Peyer's patch (tissue), 4 donors: ENCODE results near the gene TMEM26.

- PRO-cap = bidirectional peak, plus-strand start at chr10:58513862, minus-strand start at chr10:58513806
- RAMPAGE, long total RNA, 4 experiments = no peak in any of the 4 experiments
These were observed 1.0 kb downstream of the BICC1 start for GRCh38 chr10:58513623-58514139.

GRCh38 chr10:58531061-58532116, 18.7 kb downstream of the BICC1 start:
- PRO-cap = no peak
- RAMPAGE, long total RNA, 4 experiments = no peak in any of the 4 experiments

DNA sequence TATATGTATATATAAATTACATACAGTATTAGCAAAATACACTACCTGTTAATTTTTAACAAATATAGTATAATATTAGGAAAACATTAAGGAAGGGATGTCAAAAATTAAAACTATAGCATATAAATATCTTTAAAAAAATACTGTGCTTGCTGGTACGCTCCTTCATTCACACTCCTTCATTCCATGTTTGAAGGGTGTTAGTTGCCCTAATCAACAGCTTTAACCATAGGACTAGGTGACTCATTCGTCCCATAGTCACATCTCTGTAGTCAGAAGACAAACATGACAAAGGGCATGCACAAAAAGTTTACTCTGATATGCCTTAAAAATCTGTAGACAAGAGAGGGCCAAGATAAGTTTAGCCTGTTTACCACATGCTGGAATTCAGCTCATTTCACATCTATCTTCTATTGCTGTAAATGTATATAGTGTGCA, 717 bp downstream of the FAM13C start:
- PRO-cap = no peak
- RAMPAGE, long total RNA, 4 experiments = no peak in any of the 4 experiments

GRCh38 chr10:59366153-59366514, 3.8 kb upstream of the FAM13C start:
- PRO-cap = no peak
- RAMPAGE, long total RNA, 4 experiments = no peak in any of the 4 experiments

DNA sequence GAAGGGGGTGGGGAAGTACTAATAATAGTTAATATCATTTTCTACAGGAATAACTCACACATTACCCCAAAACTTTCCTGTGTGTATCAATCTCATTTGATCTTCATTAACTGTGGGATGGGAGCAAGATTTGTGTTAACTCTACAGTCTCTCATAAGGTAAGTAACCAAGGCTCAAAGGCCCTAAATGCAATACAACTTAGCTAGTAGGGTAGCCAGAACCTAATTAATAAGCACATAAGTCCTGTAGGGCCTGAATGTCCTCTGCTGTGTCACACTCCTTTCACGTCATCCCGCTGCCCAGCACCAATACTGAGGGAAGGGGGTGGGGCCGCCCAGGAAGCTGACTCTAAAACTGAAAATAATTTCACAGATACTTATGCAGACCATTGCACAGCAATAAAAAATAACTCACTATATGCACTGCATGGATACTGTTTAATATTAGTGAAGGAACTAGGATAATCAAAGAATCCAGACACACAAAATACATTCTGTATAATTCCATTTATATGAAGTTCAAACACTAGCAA, 13.7 kb downstream of the CCDC6 start:
- PRO-cap = no peak
- RAMPAGE, long total RNA, 4 experiments = no peak in any of the 4 experiments

DNA sequence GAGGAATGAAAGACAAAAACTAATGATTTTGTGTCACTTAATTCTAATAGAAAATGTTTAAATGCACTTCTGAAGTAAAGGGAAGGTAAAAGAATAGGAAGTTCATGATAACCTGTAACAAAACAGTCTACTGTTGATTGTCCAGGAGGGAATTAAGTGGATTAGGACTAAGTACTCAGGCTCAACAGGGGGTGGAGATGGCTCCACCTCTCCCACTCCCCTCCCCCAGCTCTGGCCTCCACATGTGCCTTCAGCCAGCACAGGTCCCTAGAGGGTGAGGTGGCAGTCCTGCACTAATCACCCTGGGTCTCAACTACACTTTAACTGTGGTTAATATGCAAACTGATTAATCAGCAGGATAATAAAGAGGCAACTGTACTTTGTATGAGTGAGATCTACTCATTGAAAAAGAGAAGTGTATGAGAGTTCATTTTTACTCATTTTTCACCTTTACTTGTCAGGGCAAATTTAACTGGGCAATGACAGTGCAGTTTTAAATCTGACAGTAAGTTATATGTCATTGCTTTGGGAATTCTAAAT, 223.7 kb upstream of the CCDC6 start:
- PRO-cap = bidirectional peak, plus-strand start at position 270 of the sequence, minus-strand start at position 304 of the sequence
- RAMPAGE, long total RNA, 4 experiments = no peak in any of the 4 experiments

- PRO-cap = unidirectional peak, plus-strand start at chr10:60237242; unidirectional peak, minus-strand start at chr10:60237291
- RAMPAGE, long total RNA, 4 experiments = no peak in any of the 4 experiments
These were observed 152.6 kb downstream of the ANK3 start for GRCh38 chr10:60236807-60237756.

- PRO-cap = no peak
- RAMPAGE, long total RNA, 4 experiments = no peak in any of the 4 experiments
These were observed 43.1 kb downstream of the ANK3 start for GRCh38 chr10:60346585-60347002.

- PRO-cap = no peak
- RAMPAGE, long total RNA, 4 experiments = no peak in any of the 4 experiments
These were observed 36.0 kb downstream of the ANK3 start for GRCh38 chr10:60353630-60354109.

GRCh38 chr10:60357757-60358948, 31.5 kb downstream of the ANK3 start:
- PRO-cap = no peak
- RAMPAGE, long total RNA, 4 experiments = start-site peak on the minus strand in 2 of 4 experiments, at chr10:60358137-60358790 at its widest, 6 reads per replicate

- PRO-cap = no peak
- RAMPAGE, long total RNA, 4 experiments = no peak in any of the 4 experiments
These were observed 69.6 kb upstream of the CDK1 start for GRCh38 chr10:60708597-60709063.

GRCh38 chr10:60874824-60875164, 69.2 kb downstream of the RHOBTB1 start:
- PRO-cap = no peak
- RAMPAGE, long total RNA, 4 experiments = no peak in any of the 4 experiments

GRCh38 chr10:60877630-60878149, 66.3 kb downstream of the RHOBTB1 start:
- PRO-cap = no peak
- RAMPAGE, long total RNA, 4 experiments = start-site peak on the minus strand in 1 of 4 experiments, at chr10:60877921-60877941 at its widest, 7 reads per replicate

GRCh38 chr10:60910288-60911021, 33.5 kb downstream of the RHOBTB1 start:
- PRO-cap = no peak
- RAMPAGE, long total RNA, 4 experiments = no peak in any of the 4 experiments

DNA sequence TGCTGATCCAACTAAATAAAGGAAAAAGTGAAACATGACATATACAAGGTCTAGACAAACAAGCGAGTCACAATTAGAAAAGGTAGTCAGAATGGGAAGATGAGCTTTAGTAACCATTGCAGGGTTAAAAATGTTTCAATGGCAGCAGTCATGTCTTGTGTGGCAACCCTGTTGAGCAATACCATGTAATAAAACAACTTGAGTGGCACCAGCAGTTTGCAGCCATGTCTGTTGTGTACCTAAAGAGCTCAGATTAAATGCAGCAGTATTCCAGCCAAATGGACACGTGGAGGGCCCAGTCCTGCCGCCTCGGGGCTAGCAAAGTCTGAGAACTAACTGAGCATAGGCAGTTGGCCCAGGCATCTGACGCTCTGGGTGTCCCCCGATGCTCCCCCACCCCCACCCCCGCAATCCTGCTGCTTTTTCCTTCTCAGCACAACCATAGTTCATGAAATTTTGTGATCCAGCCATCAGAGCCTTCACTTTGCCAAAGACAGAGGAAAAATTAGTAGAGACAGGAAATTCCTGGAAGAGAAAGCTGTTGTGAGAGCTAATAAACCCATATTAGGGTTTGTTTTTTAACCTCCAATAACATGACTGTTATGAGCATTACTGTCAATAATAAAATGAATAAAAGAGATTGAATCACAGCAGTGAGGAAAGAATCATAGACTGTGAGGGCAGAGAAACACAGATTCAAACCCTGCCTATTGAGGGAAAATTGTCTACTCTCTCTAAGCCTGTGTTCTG, 220.6 kb upstream of the RHOBTB1 start:
- PRO-cap = no peak
- RAMPAGE, long total RNA, 4 experiments = no peak in any of the 4 experiments

GRCh38 chr10:61452735-61453799, at the start of gene TMEM26:
Gene TMEM26 (minus strand): TSS chr10:61453381.
- PRO-cap = bidirectional peak, plus-strand start at chr10:61453009, minus-strand start at chr10:61453005; bidirectional peak, plus-strand start at chr10:61453530, minus-strand start at chr10:61453317
- RAMPAGE, long total RNA, 4 experiments = no peak in any of the 4 experiments

- PRO-cap = no peak
- RAMPAGE, long total RNA, 4 experiments = no peak in any of the 4 experiments
These were observed 41.2 kb upstream of the CABCOCO1 start for GRCh38 chr10:61621529-61621940.

DNA sequence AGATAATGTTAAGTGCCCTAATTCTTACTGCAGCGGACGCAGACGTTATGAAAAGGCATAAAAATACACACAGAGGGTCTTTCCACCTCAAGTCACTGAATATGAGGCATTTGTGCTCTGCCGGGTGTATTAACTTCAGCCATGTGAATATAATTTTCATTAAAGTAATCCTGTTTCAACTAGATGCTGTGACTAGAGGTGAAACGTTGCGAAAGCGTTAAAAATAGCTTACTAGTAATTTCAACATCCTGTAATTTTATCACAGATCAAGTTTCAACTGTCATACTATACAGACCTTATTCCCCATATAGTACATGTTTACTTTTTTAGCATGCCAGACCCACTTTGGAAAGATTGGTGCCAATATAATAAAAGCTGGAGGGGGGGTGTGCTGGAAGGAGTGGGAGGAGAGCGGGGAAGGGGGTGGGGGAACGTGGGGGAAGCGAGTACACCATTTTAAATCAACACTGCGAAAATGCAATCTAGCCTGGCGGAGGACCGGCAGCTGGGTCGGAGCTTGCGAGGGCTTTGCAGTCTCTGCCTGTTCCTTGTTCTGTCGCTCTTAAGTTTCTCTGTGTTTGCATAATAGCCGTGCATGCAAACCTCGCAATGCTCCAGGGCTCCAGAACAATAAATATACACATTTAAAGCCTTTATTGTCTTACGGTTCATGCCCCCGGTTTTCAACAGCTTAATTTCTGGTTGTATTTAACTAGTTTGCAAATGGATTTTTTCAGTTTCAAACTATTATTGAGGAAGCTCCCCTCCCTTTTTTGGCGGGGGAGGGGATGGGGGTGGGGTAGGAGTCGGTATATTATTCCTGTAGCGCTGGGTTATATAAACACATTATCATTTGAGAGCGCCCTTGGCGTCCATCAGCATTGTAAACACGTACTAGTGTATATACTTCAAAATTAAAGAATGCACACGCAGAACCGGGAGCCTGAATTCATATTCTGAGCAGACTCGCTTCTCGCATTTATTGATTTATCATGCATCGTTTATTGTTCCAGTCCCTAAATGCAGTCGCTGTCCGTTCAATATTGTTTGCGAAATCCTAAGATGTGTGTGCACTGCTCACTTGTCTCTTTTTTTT, 1.3 kb upstream of the ARID5B start:
- PRO-cap = unidirectional peak, plus-strand start at position 264 of the sequence; bidirectional peak, plus-strand start at position 485 of the sequence, minus-strand start at position 539 of the sequence
- RAMPAGE, long total RNA, 4 experiments = no peak in any of the 4 experiments

DNA sequence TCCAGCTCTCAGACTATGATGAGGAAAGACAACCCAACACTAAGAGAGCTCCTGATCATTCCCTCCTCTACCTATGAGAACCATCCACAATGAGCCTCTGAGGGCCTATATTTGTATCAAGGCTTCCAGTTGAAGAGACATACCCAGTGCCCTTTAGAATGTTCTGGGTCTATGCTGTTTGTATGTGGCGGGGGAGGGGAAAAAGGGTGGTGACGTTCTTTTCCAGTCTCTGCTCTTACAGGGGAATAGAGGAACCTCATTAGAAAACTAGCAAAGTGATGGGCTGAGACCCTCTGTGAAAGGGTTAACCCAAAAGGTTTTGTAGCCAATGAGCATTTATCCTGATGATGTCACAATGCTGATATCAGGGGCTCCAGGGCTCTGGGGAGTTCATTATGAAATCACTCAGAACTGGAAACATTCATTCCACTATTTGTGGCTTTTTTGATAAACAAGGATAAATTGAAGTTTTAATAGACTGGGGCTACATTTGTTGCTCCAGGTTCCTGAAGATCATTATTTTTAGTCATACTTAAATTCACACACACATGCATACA, 71.6 kb downstream of the ARID5B start:
- PRO-cap = no peak
- RAMPAGE, long total RNA, 4 experiments = no peak in any of the 4 experiments

DNA sequence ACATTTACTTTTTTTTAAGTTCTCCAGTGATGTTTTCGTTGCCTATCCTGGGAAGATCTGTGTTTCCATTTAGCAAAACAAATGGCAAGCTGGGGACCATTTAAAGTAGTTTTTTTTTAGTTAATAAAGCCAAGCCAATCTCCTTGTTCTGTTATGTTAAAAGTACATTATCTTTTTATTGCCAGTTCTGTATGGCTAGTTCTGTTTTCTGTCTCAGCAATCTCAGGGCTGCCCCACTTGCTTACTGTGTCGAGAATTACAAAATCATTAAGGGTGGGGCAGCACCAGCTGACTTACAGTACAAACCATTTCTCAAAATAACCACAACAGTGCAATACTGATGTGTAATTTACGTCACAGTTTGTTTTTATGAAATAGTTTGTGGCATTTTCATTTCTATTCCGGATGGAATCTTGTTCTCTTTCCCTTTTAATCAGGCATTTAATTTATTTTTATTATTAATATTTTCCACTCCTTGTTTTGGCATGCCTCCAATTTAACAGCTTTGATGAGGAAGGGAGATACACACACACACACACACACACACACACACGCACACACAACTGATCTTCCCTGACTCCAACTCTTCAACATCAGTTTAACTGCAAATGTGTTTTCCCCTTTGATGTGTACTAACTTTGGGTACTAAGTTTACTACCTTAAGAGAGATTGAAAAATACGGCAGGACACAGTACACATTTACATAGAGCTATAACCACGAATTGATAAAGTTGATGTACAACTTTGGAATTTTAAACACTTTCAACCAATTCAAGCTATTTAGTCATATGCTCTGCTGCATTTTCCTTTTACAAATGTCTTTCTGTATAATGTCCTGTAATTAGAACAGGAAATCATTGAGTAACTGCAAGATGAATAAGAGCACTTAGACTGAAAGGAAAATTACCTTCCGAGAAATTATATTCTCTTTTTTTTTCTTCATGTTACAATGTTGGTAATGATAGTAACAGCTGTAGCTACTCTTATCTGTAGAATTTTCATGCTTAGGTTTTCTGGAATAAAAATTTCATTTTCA, 91.4 kb downstream of the ARID5B start:
- PRO-cap = bidirectional peak, plus-strand start at position 502 of the sequence, minus-strand start at position 269 of the sequence
- RAMPAGE, long total RNA, 4 experiments = no peak in any of the 4 experiments